Bile duct (tissue), 1 donor: Measurements from ENCODE around the genes SNCA, CCSER1 and ADH6.

DNA sequence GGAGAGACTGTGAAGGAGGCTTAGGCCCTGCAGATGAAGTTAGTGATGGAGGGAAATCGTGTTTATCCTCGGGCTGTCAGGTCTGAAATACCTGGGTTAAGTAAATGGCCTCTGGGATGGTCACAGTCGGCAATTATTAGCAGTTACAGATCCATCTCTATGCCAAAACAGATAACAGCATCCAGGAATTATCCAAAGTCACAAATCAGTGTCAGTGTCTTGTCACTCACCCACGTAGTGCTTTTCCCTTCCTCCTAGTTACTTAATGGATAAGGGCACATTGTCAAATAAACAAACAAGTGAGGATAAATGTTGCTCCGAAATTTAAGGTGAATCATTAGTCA is 83.5 kb downstream of the SNCA start:
- PRO-cap = no peak

- PRO-cap = bidirectional peak, plus-strand start at chr4:89837292, minus-strand start at chr4:89837197; bidirectional peak, plus-strand start at chr4:89837538, minus-strand start at chr4:89837478; unidirectional peak, minus-strand start at chr4:89837686
Observed at GRCh38 chr4:89836738-89837896, at the start of gene SNCA. Gene SNCA, minus strand, starts transcription at chr4:89837161.

- PRO-cap = bidirectional peak, plus-strand start at chr4:90127394, minus-strand start at chr4:90127274; unidirectional peak, plus-strand start at chr4:90127809; bidirectional peak, plus-strand start at chr4:90128048, minus-strand start at chr4:90127947
Observed at GRCh38 chr4:90127164-90128282, at the start of gene CCSER1. Gene CCSER1, plus strand, starts transcription at chr4:90127394.

GRCh38 chr4:90649271-90649722 is 522.1 kb downstream of the CCSER1 start:
- PRO-cap = no peak

DNA sequence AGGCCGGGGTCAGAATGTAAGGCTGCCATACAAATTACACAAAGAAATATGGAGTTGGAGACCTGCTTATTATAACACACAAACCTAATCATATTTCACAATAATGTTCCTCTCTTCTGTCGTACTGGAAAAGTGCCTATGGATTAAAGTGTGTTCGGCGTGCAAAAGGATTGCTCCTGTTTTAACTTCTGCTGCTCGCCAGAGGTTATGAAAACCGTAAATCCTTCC is 670.4 kb upstream of the GRID2 start:
- PRO-cap = unidirectional peak, plus-strand start at position 151 of the sequence

- PRO-cap = no peak
Observed at GRCh38 chr4:93842391-93843227, 14.1 kb downstream of the ATOH1 start.

DNA sequence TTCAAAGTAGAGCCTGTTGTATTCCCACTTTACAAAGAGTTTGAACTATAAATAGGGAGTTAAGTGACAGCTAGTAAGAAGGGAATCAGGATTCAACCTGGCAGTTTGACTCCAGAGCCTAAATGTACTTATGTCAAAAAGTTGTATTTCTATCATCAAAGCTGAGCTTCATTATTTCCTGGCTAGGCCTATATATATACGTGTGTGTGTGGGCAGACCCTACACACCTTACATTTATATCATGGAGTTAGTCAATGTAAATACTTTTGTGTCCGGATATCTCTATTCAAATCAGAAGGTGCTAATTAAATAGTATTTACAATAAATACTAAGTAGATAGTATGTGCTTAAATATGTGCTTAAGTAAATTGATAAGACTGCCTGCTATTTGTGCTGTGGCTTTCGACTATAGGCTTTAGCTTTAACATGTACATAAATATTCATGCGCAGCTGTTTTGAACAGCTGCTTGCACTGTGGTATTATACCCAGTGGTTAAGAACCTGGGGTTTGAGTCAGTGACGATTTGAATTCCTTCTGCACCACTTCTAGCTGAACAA is 37.4 kb downstream of the HPGDS start:
- PRO-cap = unidirectional peak, minus-strand start at position 284 of the sequence

- PRO-cap = no peak
Observed at GRCh38 chr4:94484825-94485301, 33.1 kb downstream of the PDLIM5 start.

DNA sequence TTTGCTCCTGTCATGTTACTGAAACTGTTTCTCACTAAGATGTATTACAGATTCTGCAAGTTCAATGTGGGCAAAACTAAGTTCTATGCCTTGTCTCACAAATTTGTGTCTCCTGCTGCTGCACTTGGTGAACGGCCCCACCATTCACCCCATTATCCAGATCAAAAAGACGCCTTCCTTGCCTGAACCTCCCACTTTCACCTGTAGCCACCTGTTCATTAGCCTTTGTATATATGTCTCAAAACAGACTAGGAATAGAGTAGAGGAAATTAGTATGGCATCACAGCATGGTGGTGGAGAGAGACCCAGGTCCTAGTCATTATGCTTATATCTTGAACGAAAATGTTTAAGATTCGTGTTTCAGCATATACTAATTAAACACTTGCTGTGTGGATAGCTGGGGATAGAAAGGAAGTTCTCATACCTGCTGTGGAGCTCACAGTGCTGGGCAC is 83.6 kb downstream of the PDLIM5 start:
- PRO-cap = no peak

DNA sequence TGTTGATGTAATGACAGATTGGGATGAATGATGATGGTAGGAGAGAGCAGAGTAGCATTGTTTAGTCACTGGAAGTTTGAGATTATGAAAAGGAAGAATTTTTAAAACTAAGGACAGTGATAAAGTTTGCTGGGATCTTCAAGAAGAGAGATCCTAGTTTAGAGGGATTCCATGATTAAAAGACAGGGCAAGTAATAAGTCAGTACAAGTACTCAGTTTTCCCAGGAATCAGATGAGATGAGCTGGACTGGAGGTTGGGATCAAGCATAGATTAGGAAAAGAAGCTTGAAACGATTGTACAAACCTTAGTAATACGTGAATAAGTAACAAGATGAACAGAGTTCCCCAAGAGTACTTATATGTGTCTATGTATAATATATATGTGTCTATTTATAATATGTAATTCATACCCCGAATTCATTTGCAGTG is 87.2 kb downstream of the PDLIM5 start:
- PRO-cap = no peak

DNA sequence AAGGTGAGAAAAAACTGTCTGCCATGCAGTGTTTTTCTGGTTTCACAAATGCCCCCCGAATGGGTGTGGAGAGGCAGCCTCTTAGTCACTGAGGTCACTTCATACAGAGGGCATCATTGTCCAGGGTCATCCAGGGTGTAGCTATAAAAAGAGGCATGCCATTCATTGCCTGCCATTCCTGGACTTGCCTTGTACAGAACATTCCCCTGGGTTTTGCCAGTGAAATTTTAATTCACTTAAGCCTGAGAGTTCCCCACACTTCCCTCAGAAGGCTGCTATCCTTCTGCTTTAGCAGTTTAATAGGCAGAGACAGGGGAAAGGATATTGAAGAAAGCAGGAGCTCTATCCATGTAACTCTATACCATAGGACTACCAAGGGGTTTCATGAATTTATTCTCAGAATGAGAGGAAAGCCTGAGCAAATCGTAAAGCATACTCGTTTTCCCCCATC is 230.2 kb downstream of the UNC5C start:
- PRO-cap = no peak

DNA sequence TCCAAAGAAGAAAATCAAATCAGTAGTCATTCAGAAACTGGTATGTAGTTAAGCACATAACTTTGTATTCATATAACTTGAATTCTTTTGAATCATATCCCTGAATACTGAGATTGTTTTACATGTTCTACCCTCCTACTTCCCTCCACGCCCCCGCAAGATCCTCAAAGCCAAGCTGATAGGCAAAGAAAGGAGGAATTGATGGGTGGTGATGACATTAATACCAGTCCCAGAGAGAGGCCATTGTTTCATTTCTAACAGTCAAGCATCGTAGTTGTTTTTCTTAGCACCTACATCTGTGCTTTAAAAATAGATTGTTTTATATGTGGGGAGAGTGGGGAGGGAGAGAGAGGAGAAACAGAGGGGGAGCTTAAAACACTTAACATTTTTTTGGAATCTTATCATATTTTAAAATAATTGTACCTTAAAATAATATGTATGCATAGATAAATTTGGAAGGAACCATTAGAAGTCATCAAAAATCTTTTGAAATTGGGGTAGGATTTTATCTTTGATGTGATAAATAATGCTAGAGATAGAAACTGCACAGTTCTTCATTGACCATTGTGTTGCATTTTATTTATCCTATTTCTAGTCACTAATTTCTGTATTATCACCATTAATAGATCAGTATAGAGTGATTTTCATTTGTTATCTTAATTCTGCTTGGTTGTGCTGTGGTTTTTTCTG is 32.5 kb downstream of the RAP1GDS1 start:
- PRO-cap = no peak

GRCh38 chr4:98398518-98399225 is 137.5 kb downstream of the RAP1GDS1 start:
- PRO-cap = no peak

DNA sequence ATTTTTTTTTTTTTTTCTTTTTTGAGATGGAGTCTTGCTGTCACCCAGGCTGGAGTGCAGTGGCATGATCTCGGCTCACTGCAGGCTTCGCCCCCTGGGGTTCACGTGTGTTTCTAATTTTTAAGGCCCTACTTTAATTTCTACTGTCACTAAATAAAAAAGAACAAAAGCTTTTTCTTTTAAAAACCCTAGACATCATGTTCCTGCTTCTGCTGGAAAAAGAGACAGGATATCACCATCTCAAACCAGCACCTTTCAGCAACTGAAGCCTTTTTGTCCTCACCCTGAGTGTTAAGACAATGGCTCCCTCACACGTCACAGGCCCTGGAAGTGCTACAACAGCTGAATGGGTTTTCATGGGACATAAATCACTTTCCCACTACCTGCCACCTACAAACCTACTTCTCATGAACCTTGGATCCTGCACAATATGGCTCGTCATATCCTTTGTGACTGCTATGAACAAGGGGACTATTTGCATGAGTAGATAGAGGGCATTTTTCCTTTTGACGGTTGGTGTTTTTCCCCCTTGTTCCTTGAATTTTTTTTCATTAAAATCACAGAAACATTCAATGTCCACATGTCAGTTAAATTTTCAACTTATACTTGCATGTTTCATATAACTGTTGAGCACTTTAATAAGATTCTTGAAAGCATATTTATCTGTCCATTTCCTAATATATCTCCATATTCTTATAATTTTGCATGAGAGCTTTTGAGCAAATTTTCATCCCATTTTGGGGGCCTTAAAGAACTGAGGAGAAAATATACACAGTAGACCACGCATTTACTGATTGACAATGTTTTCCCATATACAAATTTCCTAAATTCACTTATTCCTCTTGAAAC is 93.5 kb downstream of the TSPAN5 start:
- PRO-cap = no peak

GRCh38 chr4:98652918-98653461 is 5.4 kb downstream of the TSPAN5 start:
- PRO-cap = no peak

GRCh38 chr4:98706241-98706491 is 47.8 kb upstream of the TSPAN5 start:
- PRO-cap = no peak

GRCh38 chr4:98874490-98875130 is 54.3 kb downstream of the EIF4E start:
- PRO-cap = no peak

GRCh38 chr4:98902377-98902805 is 26.5 kb downstream of the EIF4E start:
- PRO-cap = no peak

DNA sequence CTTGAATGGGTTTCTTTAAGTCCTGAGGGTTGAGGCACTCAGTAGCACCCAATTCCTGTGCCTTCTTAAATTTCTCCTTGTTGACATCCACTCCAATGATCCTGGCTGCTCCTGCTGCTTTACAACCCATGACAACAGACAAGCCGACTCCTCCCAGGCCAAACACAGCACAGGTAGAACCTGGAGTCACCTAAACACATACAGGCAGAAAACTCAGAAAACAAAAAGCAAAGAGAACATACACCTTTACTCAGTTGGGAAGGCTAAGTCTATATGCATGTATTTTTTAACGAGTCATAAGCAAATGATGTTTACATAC is 10.3 kb downstream of the ADH6 start:
- PRO-cap = no peak

- PRO-cap = unidirectional peak, minus-strand start at chr4:99219174; unidirectional peak, minus-strand start at chr4:99219246
Observed at GRCh38 chr4:99218867-99219600, at the start of gene ADH6. Gene ADH6, minus strand, starts transcription at chr4:99219246.